A375 (cell line): ENCODE data around the genes WDTC1 and AHDC1.

DNA sequence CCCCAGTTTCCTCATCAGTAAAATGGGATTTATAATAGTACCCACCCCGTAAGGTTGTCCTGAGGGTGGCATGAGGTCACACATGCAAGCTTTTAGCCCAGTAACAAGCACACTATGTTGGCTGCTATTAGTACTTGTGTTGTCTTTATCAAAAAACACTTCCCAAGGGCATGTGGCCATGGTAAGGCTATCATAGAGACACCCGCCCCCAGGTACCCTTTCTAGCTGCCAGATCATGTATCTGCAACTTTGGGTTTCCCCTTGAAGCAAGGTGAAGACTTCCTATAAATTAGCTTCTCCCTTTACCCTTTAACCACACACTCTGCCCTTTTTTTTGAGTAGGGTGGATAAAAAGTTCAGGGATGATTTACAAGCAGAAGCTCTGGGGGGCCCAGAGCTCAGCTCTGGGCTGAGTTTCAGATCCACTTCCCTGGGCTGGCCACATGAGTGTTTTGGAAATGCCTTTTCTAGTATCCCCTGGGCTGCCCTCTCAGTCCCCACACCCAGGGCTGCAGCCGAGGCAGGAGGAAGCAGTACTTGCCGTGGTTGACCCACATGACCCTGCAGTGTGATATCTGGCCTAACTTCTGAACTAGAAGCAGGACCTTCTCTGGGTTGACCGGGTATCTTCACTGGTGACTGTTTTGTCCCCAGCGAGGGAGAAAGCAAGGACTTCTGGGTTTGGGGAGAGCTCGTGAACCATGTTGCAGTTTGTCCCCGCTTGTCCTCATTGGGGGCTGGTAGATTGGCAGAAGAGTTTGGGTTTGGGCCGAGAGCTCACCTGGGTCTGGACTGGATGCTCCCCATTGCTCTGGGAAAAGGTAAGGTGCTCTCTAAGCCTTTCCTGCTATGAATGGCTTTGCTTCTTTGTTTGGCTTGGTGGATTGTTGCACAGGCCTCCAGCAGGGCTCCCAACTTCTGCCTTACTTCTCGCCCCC is 2.2 kb downstream of the ZDHHC18 start:
- RAMPAGE, long total RNA: no peak

DNA sequence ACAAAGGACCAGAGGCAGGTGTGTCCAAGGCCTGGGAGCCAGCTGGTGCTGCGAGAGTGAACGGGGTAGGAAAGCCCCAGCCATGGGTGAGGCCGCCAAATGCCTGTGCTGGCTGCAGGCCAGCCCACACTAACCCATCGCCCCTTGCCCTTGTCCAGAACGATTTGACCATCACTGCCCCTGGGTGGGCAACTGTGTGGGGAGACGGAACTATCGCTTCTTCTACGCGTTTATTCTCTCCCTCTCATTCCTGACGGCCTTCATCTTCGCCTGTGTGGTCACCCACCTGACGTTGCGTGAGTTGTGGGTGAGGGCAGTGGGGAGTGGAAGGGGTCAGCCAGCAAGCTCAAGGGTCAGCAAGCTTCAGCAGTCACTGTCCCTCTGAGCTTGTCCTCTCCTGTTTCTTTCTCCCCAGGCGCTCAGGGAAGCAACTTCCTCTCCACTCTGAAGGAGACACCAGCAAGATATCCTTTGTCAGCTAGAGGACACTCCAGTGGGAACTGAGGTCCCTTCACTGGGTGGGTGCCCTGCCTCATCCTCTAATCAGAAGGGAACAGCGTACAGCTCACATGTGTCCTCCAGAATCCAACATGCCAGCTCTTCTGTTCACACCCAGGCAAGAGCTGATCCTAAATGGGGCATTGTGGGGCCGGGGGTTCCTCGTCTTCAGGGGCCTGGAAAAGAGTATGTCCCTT is 12.7 kb upstream of the SFN start:
- RAMPAGE, long total RNA: no peak

GRCh38 chr1:26913274-26913743 is 466 bp downstream of the NR0B2 start:
- RAMPAGE, long total RNA: no peak

GRCh38 chr1:26922948-26923260 is 1.4 kb downstream of the NUDC start:
- RAMPAGE, long total RNA: no peak

- RAMPAGE, long total RNA: no peak
Observed at GRCh38 chr1:26937843-26938685, 16.5 kb downstream of the NUDC start.

DNA sequence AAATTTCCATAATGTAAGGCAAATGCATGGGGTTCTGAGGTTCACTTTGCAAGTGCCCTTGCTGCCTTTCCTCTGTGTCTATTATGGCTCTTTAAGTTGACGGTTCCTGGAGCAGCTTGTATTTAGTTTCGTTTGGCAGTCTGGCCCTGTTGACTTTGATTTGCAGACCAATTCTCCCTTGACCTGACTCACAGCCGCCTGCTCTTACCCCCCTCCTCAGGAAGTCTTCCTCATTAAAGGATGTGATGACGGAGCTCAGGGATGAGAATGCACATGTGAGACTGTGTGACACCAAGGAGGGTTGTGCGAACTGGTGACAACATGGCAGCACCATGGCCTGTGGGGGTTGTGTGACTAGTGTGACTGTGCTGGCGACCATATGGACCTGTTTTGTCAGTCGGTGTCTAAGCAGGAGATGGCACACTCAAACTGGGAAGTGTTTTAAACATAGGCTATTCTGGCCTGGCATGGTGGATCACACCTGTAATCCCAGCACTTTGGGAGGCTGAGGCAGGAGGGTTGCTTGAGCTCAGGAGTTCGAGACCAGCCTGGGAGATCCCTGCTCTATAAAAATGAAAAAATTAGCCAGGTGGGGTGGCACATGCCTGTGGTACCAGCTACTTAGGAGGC is 7.3 kb downstream of the TRNP1 start:
- RAMPAGE, long total RNA: no peak

- RAMPAGE, long total RNA: no peak
Observed at GRCh38 chr1:27004737-27005213, 7.9 kb downstream of the TENT5B start.

DNA sequence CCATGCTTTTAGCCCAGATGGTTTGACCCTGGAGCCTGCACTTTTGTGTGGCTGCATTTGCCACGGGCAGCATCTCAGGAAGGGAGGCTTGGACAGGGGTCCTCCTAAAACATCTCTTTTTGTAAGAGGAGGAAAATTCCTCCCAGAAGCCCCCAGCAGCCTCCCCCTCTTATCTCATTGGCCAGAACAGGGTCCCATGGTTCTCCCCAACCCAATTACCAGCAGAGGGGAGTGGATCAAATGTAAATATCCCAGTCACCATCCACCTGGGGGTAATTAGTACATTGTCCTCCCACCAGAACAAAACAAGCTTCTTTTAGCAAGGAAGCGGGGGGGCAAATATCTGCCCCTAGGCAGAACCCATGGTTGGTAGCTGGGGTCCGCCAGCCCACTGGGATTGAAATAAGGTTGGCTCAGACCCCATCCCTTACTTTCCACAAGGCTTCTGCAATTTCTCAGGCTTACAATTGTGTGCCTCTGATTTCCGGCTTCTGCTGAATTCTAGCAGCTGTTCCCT is 44.8 kb upstream of the TENT5B start:
- RAMPAGE, long total RNA: no peak

GRCh38 chr1:27124949-27125576 is 29.9 kb downstream of the SLC9A1 start:
- RAMPAGE, long total RNA: no peak

DNA sequence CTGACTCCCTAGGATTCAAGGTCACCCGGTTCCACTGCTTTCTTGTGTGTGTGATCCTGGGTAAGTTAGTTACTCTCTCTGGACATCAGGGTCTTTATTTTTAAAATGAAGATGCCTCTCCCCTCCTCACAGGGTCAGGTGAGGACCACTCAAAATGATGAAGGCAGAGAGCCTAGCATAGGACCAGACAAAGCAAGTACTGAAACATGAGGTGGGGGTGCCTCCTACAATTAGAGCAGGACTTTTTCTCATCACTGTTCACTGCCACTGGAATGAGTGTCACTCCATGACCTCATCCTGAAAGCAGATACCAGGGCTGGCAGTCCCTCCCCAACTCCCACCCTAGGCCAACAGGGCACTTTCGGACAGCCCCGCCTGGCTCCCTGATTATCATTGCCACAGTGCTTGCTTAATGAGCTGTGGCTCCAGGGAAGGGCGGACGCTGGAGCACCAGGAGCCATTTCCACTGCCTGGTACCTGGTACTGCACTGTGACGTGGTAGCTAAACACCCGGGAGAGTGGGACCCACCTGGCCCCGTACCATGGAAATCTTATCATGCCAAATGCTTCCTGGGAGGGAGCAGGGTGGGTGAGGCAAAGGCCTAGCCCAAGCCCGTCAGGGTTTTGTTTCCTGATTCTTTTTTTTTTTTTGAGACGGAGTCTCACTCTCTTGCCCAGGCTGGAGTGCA is 22.3 kb downstream of the SLC9A1 start:
- RAMPAGE, long total RNA: no peak

DNA sequence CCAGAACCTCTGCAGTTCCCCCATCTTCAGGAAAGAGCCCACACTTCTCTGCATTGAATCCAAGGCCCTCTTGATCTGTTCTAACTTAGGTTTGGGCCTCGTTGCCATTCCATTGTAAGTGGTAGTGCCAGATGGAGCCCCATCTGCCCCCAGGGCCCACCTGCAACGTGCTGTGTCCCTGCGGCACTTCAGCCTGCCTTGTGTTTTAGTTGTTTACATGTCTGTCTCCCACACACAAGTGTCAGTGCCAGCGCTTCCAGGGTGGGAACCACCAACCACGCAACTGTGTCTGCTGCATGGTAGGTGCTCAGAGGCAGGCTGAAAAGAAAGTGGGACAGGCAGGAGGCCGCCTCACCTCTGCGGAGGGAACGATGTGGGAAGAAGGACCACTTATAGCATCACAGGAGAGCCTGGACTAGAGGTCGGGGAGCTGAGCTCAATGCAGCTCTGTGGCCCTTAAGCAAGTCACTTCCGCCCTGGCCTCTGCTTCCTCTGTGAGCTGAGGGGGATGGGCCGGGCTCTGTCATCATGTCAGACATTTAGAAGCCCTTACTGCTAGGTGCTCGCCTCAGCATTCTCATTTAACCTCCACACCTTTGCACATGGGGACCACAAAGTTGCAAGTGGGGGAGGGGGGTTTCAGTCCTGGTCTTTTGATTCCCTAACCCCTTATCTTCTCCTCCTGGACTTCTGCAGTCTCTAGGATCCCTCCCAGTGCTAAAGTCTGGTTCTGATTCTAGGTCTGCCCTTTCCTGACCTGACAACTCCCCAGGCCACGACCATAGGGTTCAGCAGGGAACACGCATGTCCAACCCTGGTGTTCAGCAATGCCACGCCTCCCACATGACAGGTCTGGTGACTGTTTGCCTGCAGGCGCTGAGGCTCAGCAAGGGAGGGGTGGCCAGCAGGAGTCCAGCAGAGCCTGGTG is 17.8 kb downstream of the SLC9A1 start:
- RAMPAGE, long total RNA: no peak

GRCh38 chr1:27234159-27234823 is at the start of gene WDTC1:
TSS of gene WDTC1 (plus strand) at chr1:27234632.
- RAMPAGE, long total RNA: no peak

GRCh38 chr1:27366390-27366761 is 385 bp downstream of the MAP3K6 start:
- RAMPAGE, long total RNA: no peak

DNA sequence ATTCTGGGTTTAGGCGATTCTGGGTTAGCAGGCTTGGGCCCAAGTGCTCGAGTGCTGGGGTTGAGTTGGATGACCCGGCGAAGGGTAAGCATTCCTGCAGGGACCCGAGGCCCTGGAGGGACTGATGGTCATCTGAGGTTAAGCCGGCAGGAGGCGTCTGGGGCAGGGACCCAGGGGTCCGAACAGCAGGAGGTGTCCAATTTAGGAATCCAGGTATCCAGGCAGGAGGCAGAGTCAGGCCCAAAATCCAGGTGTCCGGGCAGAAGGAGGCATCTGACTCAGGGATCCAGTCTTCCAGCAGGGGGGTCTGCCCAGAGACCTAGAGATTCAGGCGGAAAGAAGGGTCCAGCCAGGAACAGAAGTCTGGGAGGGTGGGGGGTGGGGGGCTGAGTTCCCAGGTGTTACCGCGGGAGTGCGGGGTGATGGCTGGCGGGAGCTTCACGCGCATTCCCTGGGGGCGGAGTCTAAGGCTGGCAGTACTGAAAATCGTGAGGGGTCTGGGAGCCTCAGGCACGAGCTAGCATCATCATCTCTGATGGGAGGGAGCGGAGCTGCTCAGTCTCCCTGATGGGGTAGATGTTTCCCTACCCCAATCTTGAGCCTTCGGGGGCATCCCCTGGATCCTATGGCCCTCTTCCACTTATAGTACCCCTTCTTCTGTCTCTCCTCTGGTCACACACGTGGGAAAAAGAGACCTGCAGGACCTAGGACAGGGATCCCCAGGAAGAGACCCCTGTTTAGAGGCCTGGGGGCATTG is 610 bp downstream of the GPR3 start:
- RAMPAGE, long total RNA: no peak

DNA sequence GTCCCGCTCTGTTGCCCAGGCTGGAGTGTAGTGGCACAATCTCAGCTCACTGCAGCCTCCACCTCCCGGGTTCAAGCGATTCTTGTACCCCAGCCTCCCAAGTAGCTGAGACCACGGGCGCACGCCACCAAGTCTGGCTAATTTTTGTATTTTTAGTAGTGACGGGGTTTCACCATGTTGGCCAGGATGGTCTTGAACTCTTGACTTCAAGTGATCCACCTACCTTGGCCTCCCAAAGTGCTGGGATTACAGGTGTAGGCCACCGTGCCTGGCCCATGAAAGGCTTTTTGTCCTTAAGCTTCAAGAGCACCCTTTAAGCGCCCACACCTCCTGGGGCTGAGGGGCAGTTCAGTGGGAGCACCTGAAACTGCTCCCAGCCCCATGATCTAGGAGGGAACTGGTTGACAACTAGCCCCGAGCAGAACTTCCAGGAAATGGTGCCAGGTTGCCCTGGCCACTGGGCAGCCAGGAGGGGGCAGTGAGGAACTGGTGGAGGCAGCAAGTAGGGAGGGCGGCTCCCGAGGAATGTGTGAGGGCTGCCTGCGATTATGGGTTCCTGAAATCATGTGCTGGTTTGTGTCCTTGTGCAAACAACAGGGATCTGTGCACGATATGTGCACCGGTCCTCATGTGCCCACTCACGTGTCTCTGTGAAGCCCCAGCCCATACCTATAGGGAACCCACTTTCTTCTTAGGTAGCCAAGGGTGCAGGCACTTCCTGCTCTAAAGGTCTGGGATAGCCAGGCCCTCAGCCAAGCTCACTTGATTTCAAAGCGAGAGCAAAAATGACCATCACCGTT is 9.8 kb downstream of the GPR3 start:
- RAMPAGE, long total RNA: no peak

DNA sequence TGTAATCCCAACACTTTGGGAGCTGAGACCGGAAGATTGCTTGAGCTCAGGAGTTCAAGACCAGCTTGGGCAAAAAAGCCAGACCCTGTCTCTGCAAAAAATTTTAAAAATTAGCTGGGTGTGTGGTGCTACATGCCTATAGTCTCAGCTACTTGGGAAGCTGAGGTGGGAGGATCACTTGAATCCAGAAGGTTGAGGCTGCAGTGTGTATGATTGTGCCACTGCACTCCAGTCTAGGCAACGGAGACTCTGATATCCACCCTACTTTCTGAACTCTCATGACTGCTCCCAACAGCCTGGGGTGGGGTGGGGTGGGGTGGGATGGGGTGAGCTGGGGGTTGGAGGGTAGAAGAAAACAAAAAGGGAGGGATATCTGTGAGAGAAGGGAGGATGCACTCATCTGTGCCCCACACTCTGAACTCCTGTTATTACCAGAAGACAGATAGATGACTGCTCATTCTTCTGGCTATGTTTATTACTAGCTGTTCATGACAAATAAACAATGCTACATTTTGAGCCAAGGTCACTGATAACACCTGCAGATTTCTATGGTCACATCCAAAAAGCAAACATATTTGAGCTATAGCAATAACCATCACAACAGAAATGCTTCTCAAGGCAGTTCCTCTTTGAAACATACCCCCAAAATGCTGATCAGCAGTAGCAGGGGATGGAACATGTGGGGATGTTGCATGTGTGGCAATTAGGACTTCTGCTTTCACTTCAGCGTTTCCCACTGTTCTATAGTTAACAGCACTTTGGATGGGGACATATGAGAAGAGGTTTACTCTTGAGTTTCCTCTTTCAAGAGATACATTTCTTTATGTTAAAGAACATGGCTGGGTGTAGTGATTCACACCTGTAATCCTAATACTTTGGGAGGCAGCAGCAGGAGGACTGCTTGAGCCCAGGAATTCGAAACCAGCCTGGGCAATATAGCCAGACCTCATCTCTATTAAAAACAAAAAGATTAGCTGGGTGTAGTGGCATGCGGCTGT is 43.2 kb downstream of the GPR3 start:
- RAMPAGE, long total RNA: no peak

- RAMPAGE, long total RNA: no peak
Observed at GRCh38 chr1:27447880-27448542, 42.0 kb downstream of the WASF2 start.

GRCh38 chr1:27475285-27475605 is 14.7 kb downstream of the WASF2 start:
- RAMPAGE, long total RNA: no peak

GRCh38 chr1:27542118-27543375 is 52.6 kb upstream of the WASF2 start:
- RAMPAGE, long total RNA: no peak

GRCh38 chr1:27603347-27604640 is at the start of gene AHDC1:
TSS of gene AHDC1 (minus strand) at chr1:27604144.
- RAMPAGE, long total RNA: no peak